Duodenum (tissue), 1 donor: ENCODE results near the gene CD38.

DNA sequence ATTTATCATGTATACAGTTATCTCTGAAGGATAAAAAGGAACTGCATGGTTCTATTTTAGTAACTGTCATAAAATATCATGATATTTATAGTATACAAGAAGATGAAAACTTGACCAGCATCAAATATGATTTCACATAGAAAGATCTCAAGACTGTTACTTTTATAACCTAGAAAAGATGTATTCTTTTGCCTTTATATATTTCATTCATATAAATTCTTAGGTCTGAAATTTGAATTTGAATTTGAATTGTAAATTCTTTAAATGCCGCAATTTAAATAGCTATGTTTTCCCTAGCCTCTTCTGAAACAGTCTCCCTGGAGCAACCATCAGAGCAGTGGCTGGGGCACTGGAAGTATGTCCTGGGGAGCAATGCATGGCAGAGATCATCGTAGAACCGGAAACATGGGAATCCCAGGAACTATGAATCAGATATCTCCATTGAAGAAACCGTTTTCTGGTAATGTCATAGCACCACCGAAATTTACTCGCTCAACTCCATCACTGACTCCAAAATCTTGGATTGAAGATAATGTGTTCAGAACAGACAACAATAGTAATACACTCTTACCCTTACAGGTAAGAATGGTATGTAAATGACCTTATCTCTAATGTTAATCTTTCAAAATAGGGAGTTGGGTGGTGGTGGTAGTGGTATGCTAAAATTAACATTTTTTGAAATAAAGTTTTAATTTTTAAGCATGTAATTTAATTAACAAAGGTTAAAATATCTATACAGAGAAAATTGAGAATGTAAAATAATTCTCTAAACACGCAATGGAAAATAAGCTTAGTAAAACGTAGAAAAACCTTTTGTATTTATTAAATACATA is 4.9 kb downstream of the CPEB2 start:
- PRO-cap: no peak

GRCh38 chr4:15009479-15010218 is 7.4 kb downstream of the CPEB2 start:
- PRO-cap: no peak

DNA sequence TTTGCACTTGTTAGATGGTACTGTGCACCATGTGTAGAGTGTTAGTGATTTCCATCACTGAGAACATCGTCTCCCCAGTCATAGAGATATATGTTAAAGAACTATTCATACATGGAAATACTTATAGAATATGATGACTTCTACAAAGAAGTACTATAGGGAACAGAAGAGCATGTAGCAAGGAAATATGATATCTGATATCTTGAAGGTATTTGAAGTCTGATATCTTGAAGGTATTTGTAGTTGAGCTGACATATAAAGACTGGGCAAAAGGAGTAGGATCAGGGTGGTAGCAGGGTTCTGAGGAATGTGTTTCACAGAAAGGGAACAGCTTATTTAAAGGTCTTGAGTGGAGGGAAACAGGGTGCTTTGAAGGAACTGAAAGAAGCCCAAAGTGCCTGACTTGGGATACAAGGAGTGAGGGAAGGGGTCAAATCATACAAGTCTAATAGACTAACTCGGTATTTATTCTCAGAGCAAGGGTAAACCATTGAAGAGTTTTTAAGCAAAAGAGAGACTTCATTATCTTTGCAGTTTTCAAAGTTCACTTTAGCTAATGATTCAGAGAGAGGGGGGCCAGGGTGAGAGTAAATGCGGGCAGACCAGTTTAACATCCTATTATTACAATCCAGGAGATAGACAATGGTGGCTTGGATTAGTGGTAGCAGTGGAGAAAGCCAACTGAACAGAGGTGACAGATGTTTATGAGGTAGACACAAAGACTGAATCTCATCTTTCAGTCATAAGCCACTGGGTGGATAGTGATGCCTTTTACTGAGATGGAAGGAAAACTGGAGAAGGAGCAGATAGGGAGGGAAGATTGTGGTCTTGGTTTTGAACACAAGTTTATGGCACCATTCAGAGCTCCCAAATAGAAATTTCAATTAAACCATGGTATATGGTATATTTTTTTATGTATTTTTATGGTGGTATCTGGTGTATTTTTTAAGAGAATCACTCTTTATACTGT is 57.8 kb downstream of the CPEB2 start:
- PRO-cap: no peak

DNA sequence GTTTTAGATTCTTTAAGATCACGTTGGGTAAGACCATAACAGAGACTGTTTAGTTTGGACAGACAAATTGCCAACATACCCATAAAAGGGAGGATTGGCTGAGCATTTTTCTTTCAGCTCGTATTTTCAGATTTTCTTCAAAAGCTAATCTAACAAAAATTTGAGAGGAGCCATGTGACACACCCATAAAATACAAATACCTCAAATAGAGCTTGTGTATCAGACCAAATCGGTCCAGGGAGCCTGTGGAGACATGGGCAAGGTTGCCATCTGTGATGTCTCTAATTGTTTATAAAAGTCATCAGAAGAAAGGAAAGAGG is 74.6 kb upstream of the C1QTNF7 start:
- PRO-cap: no peak

GRCh38 chr4:15375566-15376129 is 52.2 kb upstream of the C1QTNF7 start:
- PRO-cap: no peak

- PRO-cap: no peak
These were observed 61.6 kb downstream of the CC2D2A start for GRCh38 chr4:15531036-15531871.

DNA sequence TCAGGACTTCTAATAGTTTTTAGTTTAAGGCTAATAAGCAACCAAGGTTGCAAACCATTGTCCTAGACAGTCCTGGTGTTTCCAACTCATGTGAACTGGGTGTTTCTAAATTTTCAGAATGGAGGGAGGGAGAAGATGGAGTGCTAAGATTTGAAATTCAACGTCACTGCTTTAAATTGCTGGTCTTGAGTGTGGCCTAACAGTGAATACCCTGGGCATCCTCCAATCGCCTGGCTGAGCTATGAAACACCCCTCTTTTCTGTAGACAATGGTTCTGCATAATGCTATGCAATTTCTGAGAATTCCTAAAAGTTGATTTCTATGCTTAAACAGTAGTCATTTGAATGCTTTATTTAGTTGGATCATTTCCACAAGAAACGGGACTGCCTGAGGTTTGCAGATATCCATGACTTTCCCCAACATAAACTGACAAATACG is 1.2 kb downstream of the FBXL5 start:
- PRO-cap: no peak

DNA sequence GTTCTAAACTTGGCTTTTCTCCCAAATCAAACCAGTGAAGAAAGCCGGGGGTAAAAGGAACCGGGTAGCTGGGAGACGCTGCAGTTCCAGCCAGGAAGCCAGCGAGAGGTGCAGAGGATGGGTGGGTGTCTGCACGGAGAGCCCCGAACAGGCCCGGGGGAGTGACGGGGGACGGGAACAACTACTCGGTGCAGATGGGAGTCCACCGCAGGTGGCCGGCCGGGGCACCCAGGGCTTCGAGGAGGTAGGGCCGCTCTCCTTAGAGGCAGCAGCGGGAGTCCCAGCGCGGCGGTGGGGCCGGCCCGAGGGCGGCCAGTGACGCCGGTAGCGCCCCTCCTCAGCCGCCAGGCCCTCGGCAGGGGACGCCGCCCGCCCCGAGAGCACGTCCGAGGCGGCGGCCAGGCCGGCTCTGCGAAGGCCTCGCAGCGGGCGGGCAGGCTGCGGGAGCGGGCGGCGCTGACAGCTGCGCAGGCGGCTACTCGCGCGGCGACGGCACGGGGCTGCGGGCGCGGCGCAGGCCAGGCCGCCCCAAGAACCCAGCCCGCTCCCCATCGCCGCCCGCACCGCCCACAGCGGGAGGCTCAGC is 456 bp downstream of the FBXL5 start:
- PRO-cap: unidirectional peak, plus-strand start at position 93 of the sequence; bidirectional peak, plus-strand start at position 486 of the sequence, minus-strand start at position 494 of the sequence

DNA sequence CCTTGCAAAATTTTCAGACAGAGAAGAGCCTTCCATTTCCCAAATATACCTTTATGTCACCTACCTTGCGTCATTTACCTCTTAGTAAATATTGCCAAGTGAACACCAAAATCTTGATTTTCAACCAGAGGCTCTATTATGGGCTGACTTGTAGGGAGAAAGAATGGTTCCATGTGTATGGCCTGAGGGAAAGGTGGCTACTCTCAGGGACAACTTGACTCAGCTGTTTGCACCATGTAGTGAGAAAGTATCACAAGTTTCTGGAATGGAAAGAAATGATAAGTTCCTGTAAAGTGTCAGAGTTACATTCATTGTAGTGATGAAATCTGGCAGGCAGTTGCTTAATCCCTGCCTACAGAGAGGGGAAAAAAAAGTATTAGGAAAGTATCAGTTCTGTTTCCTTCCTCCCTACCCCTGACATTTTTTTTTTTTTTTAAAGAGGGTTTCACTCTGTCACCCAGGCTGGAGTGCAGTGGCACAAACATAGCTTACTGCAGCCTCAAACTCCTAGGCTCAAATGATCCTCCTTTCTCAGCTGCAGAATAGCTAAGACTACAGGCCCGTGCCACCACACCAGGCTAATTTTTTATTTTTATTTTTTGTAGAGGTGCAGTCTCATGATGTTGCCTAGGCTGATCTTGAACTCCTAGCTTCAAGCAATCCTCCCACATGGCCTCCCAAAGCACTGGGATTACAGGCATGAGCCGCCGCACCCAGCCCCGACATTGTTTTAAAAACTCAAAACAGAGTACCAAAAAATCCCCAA is 4.7 kb upstream of the FBXL5 start:
- PRO-cap: no peak

DNA sequence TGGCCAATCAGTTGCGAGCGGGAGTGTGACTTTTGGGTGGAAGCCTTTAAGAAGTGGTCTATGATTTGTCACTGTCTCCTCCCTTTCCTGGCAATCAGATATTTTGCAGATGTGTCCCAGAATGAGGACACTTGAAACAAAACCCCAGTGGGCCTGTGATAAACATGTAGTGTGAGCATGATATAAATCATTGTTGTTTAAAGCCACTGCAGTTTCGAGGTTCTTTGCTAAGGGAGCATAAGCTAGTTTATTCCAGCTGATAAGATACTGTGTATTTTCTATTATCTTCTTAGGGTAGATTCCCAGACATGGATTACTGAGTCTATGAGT is 11.9 kb downstream of the BST1 start:
- PRO-cap: no peak

GRCh38 chr4:15777897-15778716 is at the start of gene CD38:
TSS of gene CD38 (plus strand) at chr4:15778328.
- PRO-cap: unidirectional peak, plus-strand start at chr4:15778330

DNA sequence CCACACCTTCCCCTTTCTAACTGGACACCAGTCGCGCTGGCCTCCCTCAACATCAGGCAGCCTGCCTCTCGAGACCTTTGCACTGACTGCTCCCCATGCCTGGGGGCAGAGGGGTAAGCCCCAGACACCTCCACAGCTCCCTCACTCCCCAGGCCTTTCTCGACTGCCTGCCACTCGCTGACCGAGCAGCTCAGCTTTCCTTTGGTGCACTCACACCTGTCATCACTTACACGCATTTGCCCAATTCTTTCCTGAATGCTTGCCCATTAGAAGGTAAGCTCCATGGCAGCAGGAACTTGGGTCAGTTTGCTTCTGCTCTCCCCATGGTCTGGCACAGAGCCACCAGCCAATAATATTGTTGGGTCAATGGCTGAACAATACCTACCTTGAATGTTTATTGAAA is 32.2 kb upstream of the PROM1 start:
- PRO-cap: no peak

- PRO-cap: no peak
These were observed 39.5 kb upstream of the PROM1 start for GRCh38 chr4:16123137-16123949.

DNA sequence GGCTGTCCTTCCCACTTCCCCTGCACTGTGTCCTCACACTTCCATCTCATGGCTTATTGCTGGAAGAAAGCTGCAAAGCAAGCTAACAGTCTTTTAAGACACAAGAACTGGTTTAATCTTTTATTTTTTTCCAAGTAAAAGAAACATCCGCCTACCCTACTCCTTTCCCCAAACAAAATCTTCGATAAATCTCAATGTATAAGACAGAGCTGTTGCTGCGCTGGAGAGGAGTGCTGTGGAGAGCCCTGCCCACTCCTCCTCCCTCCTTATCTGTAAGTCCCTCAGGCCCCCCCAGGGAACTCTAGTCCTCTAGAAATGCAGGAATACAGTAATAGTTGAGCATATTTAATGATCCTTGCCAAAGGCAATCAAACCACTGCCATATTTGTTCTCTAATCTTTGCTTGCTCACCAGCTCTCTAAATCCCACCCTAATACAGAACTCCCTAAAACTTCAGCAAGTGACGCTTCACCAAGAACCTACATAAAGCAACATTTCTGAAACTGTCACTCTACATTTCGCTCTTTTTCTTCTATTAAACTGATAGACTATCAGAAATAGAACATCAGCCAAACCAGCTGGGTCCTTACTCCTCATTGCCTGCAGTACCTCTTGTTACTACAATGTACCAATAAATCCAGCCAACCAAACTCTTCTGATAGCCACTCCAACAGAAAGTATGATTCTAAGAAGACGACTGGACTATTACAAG is 13.8 kb downstream of the TAPT1 start:
- PRO-cap: no peak

GRCh38 chr4:16247155-16247887 is 21.1 kb upstream of the TAPT1 start:
- PRO-cap: no peak

DNA sequence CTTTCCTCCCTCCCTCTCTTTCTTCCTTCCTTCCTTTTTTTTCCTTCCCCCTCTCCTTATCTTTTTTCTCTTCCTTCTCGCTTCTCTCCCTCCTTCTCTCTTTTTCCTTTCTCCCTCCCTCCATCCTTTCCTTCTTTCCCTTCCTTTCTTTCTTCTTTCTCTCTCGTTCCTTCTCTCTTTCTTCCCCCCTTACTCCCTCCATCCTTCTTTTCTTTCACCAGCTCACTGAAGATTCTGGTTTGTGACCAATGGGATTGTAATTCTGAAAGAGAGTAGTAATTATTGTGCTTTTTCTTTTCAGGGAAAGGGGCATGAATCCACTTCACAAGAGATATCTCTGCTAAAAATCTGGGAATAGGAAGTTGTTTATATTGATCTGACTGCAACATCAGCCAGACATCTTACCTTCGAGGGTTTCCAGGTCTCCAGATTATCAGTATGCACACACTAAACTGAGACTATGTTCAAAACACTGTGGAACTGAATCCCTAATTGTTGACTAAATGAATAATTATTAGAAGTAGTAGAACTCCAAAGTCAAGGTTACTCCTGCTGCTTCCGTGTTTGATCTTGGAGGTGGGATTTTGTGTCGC is 225.5 kb downstream of the LDB2 start:
- PRO-cap: no peak

- PRO-cap: no peak
These were observed 214.4 kb downstream of the LDB2 start for GRCh38 chr4:16683960-16684585.

GRCh38 chr4:16817935-16818513 is 80.4 kb downstream of the LDB2 start:
- PRO-cap: no peak

DNA sequence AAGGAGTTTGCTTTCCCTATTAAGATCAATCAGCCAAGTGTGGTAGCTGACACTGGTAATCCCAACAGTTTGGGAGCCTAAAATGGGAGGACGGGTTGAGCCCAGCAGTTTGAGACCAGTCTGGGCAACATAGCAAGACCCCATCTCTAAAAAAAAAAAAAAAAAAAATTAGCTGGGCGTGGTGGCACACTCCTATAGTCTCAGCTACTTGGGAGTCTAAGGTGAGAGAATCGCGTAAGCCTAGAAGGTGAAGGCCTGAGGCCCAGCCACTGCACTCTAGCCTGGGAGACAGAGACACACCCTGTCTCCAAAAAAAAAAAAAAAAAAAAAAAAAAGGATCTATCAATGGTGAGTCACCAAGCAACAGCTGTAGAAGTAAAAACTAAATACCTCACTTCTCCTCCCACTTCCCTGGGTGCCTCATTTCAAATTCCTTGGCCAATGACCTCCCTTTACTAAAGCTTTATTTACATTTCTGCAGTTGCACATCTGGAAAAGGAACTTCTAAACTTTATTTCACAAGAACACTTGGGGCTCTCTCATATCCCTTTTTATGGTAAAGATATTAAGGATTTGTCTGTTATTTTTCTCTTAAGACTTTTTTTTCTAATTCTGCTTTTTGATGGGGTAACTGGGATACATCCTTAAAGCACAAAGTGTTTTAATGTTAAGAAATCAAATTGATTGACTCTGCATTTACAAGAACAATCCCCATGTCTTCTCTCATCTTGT is 54.3 kb downstream of the LDB2 start:
- PRO-cap: no peak

GRCh38 chr4:16896213-16896724 is 2.2 kb downstream of the LDB2 start:
- PRO-cap: no peak